CD14-positive monocyte (primary cell): Measurements from ENCODE around the gene ANKRD44.

- CAGE, long polyA plus RNA = no peak
Measured at GRCh38 chr2:197208912-197209752, 101.4 kb downstream of the ANKRD44 start.

GRCh38 chr2:197287122-197287574, 23.4 kb downstream of the ANKRD44 start:
- CAGE, long polyA plus RNA = no peak

DNA sequence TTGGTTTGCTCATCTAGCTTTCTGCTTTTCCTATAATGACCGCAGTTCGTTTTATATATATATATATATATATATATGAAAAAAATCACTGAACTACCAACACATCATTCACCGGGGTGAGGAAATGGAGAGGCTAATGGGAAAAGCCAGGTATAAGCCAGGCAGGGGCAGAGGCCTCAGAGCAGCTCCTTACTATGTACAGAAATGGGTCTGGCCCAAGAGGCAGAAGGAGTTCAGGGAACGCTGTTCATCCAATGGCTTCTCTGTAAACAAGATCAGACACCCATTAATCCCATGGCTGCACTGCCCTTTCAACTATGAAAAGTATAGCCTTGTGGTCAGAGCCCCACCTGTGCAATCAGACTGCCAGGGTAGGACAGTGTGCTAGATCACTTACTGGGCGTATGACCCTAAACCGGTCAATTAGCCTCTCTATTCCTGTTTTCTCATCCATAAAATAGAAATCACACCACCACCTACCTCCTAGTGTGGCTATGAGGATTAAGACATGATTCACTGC, 4.6 kb downstream of the ANKRD44 start:
- CAGE, long polyA plus RNA = no peak

GRCh38 chr2:197310546-197310952, at the start of gene ANKRD44:
Gene ANKRD44, minus strand, starts transcription at chr2:197310780.
- CAGE, long polyA plus RNA = start-site peak on the minus strand at chr2:197310658-197310814, 532 and 537 reads in 2 replicates

GRCh38 chr2:197496937-197497681, 2.5 kb downstream of the HSPD1 start:
- CAGE, long polyA plus RNA = no peak

GRCh38 chr2:197569084-197569448, 53.2 kb downstream of the MOB4 start:
- CAGE, long polyA plus RNA = no peak

- CAGE, long polyA plus RNA = no peak
Measured at GRCh38 chr2:197627870-197628578, 47.4 kb downstream of the RFTN2 start.

DNA sequence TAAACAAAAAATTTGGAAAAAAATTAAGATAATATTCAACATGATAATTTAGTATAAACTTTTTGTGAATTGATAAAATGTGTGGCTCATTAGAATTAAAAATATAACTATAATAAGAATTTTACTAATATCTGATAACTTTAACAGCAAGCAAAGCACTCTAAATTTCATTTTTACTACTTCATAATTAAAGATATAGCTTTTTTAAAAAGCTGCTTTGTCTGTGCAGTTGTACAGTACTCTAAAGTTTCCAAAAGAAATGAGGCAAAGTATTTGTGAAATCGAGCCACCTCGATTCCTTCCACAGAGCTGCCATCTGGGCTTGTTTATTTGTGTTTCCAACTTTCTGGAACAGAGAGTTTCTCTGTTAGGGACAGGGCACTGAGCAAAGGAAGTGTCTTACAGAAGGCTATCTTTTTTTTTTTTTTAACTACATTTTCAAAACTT, 986 bp downstream of the RFTN2 start:
- CAGE, long polyA plus RNA = no peak

DNA sequence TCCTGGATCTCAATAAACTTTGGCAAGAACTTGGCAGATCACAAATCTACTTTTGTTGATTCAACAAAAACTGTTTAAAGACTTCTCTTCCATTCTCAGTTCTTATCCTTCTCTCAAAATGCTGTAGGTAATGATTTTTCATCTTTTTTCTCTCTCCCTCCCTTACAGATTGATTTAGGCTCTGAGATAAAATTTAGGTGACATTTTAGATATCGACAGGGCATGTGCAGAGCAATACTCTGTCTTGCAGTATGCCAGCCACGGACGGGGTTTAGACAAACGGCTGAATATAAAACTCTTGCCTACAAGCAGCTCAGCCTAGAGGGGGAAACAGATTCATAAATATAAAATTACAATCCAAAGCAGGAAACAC, 453 bp upstream of the MARS2 start:
- CAGE, long polyA plus RNA = no peak

GRCh38 chr2:197807386-197807715, 3.0 kb downstream of the PLCL1 start:
- CAGE, long polyA plus RNA = no peak

GRCh38 chr2:197830028-197830747, 25.8 kb downstream of the PLCL1 start:
- CAGE, long polyA plus RNA = no peak

- CAGE, long polyA plus RNA = no peak
Measured at GRCh38 chr2:198103836-198104373, 299.5 kb downstream of the PLCL1 start.

DNA sequence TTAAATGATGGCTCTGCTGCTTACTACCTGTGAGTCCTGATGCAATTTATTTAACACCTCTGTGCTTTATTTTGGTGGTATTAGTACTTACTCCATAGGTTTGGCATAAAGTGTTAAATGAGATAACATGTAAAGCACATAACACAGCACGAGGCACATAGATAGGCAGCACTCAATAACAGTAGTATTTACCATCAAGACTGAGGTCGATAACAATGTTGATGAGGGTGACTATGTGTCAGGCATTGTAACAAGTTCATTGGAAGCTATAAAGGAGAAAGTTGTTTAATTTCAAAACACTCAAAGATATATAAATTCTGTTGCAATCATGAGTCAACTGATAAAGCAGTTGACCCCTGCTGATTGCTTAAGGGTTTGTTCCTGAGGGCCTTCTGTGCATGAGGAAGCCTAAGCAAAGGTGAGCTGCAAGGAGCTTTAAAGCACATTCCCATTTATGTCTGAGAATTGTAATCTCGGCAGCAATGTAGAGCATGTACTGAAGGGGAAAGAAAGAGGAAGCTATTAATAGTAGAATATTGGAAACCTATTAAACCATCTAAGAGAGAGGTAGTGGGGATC, 760.5 kb downstream of the SATB2 start:
- CAGE, long polyA plus RNA = no peak

- CAGE, long polyA plus RNA = no peak
Measured at GRCh38 chr2:199445767-199446219, 11.9 kb downstream of the SATB2 start.

GRCh38 chr2:199459003-199459202, 1.2 kb upstream of the SATB2 start:
- CAGE, long polyA plus RNA = no peak

DNA sequence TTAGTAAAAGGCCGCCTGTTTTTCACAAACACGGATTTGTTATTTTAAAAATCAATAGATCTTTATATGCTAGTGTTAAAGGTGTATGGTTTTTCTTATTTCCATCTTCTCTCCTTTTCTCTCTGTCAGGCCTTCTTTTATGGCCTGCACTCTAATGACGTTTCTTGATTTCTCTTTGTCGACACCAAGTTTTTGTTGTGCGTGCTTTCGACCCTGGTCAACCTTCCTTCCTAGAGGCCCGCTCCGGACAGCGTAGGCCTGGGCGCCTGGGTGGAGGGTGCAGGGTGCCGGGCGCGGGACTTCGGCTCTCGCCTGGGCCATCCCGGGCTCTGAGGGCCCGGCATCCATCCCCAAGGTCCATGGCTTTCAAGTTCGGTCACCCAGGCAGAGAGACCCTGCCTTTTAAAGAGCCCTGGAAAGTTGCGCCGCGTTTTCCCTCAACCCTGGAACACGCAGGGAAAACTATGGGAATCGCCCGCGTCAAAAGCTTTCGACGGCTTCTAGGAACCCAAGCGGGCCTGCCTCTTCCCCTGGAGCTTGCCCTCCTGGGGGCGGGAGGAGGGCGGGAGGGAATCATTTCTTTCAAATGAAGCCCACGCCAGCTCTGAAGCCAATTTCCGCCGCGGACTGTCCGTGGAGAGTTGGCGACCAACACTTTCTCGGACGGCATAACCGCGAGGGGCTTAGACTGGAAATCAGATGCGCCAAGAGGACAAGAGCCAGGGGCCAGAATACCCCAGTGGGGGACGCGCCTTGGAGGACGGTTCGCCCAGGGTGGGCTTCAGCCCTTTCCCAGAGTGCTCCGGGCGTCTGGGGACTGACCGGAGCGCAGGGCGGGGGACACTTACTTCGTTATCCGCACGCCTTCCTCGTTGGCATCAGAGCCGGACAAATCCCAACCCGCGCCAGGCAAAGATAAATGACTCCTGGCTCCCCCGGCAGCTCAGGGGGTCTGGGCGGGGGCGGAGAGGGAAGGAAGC, 4.3 kb upstream of the SATB2 start:
- CAGE, long polyA plus RNA = no peak

DNA sequence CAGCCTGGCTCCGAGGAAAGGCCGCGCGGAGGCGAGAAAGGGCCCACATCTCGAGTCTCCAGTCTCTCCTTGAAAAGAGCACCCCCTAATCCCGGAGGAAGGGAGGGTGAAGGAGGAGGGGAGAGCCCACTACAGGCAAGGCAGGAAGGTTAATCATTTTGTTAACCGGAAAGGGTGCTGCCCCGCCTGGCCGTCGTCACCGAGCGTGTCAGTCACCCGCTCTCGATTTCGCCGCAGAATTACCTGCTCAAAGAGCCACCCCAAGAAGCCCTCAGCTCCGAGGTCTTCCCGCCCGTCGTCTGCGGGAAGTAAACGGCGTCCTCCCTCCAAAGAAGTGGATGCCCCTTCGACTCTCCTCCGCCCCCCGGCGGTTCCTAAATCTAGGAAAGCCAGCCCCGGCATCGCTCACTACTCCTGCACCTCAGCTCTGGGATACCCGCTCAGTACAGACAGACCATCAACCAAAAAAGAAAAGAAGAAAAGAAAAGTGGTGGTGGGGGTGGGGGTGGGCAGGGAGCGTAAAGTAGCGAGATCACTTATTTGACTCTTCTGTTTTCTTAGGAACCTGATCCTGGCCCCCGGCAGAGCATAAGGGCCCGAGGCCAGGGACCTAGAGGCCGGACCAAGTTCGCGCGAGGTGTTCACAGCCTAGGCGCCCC, 11.4 kb upstream of the SATB2 start:
- CAGE, long polyA plus RNA = no peak

DNA sequence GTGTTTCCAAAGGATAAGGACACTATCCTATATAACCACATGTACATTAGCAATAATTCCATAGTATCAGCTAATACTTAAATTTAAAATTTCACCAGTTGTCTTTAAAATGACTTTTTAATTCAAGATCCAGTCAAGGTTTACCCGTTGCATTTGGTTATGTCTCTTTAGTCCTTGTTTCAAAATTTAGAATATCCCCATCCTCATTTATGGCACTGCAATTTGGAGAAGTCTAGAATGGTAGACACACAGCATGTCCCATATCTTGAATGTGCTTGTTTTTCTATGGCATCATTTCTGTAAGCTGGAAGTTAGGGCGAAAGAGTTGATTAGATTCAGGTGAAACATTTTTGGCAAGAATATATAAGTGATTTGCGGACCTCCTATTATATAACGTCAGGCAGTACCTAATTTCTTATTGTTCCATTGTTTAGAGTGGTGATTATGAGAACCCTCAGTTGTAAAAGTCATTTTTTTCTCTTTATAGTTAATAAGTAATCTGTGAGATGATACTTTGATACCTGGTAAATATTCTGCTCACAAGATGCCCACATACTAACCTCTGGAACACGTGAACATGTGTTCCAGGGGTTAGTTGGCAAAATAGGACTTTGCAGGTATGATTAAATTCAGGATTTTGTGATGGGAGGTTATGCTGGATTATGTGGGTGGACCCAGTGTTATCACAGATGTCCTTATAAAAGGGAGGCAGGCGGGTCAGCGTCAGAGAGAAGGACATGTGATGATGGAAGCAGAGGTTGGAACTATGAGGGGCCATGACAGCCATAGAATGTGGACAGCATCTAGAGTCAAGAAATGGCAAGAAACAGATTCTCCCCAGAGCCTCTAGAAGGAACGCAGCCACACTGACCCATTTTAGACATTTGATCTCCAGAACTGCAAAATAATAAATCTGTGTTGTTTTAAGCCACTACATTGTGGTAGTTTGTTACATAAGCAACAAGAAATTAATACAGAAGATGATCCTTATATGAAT, 16.7 kb downstream of the MAIP1 start:
- CAGE, long polyA plus RNA = no peak

DNA sequence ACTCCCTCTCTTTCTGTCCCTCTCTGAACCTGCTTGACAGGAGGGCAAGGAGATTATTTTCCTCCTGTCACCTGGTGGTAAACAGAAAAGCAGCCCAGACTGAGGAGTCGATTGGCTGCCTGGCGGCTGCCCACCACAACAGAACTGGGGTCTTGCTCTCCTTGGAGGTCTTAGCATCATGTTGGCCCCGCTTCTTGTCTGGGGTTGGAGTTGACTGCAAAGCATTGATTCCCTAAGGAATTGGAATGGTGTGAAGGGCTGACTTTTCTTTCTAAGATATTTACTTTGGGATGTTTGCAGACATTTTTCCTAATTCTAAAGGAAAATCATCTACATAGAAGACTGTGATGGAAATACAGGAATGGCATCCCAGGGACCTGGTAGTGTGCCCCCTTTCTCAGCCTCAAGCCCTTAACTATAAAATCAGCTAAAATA, 108.1 kb downstream of the MAIP1 start:
- CAGE, long polyA plus RNA = no peak

DNA sequence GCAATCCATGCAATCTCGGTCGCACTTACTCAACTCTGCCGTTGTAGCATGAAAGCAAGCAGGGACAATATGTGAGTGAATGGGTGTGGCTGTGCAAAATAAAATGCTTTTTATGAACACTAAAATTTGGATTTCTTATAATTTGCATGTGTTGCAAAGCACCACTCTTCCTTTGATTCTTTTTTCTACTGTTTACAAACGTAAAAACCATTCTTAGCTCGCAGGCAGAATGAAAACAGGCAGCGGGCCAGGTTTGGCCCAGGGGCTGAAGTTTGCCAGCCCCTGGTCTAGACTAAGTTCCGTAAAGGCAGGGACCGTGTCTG, 83.8 kb upstream of the SPATS2L start:
- CAGE, long polyA plus RNA = no peak